Mammary microvascular endothelial cell (primary cell): ENCODE results near the genes LITAFD, USP7 and NUBP1.

GRCh38 chr16:8882134-8882605 lies at the start of gene LITAFD:
Gene LITAFD, plus strand, starts transcription at chr16:8882351.
- RAMPAGE, long total RNA = no peak

DNA sequence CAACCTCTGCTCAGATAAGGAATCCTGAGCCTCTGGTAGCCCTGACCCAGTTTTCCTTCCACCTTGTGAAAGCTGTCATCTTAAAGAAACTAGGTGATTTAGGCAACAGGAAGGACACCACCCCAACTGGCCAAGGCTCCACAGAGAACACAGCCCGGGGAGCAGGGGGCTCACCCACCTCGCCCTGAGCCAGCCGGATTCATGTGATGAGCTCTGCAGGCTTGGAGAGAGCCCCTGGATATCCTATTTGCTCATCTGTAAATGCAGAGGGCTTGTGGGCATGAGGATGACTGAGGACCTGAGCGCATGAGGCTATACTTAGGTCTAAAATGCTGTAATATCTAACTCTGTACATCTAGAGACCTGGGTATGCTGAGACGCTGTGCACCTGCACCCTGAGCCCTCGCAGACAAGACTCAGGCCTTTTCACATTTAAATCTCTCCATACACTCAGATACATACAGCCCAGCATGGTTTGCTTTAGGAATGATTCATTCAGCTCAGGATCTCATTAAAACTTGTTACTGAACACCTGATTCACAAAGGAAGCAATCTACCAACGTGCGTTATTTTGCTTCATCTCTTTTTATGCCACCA lies 12.3 kb downstream of the USP7 start:
- RAMPAGE, long total RNA = no peak

- RAMPAGE, long total RNA = no peak
These were observed at the start of gene USP7 for GRCh38 chr16:8963099-8964175. Gene USP7, minus strand, starts transcription at chr16:8963906.

- RAMPAGE, long total RNA = no peak
These were observed 17.0 kb downstream of the HAPSTR1 start for GRCh38 chr16:9108184-9109171.

DNA sequence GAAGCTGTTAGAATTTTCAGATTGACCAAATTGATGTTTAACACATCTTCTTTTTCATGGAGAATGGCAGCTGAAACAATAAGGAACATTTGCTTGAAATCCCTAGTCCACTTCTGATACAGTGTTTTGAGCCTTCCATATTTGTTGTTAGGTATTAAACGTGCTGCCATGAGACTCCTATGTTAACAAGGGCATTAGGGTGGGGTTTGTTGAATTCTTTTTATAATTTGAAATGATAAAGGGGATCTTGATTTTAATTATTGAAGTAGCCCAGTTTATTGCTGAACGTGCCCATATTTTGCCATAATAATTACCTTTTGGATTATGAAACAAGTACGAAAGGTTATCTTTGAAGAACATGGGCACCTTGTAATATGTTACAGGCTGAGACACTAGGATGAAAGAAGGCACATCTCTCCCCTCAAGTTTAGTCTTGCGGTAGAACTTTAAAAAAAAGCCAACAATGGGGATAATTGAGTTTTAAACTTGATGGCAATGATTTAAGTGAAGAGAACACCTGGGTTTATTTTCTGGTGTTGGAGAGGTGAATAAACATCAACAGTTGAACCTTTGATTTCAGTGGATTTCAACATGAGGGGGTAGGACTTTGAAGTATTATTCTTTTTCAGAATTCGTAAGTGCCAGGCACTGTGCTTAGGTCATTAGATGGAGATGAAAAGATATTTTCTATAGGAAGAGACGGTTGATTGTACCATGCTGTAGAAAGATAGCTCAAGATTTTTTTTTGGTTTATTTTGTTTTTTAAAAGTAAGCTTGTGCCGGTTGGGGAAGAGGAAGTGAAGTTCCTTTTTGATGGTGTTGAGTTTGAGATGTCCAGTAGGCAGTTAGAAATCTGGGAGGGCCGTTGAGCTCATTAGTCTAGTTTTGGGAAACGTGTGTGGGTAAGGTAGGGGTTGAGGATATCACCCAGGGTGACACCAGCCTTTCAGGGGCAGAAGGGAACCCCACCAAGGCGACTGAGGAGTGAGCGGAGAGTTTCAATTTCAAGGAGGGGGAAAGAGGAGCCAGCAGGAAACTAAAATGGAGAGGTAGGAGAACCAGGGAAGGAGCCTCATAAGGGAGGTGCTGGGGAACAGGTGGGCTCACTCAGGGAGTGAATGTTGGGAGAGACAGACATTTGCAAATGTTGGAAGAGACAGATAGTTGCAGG lies 22.3 kb downstream of the HAPSTR1 start:
- RAMPAGE, long total RNA = no peak

- RAMPAGE, long total RNA = no peak
These were observed 335.9 kb downstream of the GRIN2A start for GRCh38 chr16:9846264-9846885.

- RAMPAGE, long total RNA = no peak
These were observed 1.6 kb downstream of the GRIN2A start for GRCh38 chr16:10180539-10181136.

GRCh38 chr16:10296868-10297281 lies 89.0 kb upstream of the ATF7IP2 start:
- RAMPAGE, long total RNA = no peak

- RAMPAGE, long total RNA = no peak
These were observed 3.9 kb downstream of the EMP2 start for GRCh38 chr16:10576420-10577062.

- RAMPAGE, long total RNA = no peak
These were observed 680 bp downstream of the EMP2 start for GRCh38 chr16:10579395-10580440.

- RAMPAGE, long total RNA = no peak
These were observed 21.0 kb upstream of the EMP2 start for GRCh38 chr16:10601029-10602120.

- RAMPAGE, long total RNA = start-site peak on the plus strand at chr16:10743840-10743849, 95 and 23 reads in 2 replicates
These were observed at the start of gene NUBP1 for GRCh38 chr16:10743484-10744446. Gene NUBP1, plus strand, starts transcription at chr16:10743842.

DNA sequence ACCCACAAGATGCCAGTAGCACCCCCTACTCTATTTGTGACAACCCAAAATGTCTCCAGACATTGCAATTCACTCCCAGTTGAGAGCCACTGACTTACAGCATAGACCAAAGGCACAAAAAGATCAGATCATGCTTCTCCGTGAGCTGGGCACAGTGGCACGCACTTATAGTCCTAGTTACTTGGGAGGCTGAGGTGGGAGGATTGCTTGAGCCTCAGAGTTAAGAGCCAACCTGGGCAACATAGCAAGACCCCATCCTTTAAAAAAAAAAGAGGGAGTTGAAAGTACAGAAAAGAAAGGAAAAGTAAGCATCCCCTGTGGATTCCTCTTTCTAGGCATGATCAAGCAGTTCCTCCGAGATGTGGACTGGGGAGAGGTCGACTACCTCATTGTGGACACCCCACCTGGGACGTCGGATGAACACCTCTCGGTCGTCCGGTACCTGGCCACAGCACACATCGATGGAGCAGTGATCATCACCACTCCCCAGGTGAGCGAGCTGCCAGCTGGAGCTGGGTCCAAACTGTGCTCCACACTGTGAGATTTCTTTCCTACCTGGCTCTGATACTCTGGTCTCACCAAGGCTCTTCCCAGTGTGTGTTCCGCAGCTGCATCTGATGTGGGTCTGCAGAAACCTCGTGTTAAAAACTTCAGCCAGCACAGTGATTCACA lies 14.0 kb downstream of the NUBP1 start:
- RAMPAGE, long total RNA = no peak

GRCh38 chr16:10866135-10866766 lies 10.8 kb upstream of the CIITA start:
- RAMPAGE, long total RNA = no peak

DNA sequence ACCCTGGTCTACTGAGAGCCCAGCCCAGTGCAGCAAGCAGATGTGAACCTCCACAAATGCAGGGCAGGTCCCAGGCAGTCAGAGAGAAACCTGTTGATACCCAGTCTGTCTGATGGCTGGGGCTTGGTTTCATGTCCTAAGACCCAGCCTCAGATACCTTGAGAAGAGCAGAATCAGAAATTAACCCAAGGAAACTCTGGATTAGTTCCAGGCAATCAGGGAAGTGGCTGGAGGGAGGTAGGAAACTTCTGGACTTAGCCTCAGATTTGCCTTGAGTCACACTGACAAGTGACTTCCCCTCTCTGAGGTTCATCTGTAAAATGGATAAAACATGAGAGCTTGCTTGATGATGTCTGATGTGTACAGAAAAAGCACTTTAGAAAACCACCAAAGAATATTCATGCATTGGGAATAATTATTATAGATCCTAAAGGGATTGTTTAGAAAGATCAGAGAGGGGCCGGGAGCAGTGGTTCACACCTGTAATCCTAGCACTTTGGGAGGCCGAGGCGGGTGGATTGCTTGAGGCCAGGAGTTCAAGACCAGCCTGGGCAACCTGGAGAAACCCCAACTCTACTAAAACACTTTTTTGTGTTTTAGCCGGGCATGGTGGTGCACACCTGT lies 3.6 kb downstream of the CIITA start:
- RAMPAGE, long total RNA = no peak

DNA sequence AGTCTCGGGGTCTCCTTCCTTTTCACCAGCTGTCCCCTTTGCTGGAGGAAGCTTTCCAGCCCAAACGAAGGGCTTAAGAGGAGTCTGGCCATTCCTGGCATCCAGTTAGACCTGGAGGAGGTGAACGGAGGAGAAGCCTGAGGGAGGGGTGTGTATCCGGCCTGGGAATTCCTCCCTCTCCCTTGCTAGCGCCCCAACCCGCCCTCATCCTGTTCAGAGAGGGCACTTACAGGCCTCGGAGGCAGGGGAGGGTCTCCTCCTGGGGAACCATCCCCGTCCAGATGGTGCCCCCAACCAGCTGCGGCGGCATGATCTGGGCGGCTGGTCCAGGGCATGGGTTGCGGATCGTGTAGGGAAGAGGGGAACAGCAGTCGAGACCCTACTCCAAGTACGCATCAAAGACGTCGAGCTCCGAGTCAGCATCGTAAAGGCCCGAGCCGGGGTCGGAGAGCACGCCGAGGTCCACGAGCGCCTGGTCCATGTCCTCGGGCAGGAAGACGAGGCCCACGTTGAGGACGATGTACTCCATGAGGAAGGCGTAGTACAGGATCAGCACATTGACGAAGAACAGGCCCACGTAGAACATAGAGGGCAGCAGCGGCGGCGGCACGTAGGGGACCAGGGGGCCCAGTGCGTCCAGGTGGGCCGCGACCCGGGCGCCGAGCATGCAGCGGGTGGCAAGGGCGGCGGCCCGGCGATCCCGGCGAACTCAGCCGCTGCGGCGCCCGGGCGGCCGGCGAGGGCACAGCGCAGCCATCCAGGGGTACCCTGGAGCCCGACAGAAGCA lies 736 bp downstream of the DEXI start:
- RAMPAGE, long total RNA = no peak

DNA sequence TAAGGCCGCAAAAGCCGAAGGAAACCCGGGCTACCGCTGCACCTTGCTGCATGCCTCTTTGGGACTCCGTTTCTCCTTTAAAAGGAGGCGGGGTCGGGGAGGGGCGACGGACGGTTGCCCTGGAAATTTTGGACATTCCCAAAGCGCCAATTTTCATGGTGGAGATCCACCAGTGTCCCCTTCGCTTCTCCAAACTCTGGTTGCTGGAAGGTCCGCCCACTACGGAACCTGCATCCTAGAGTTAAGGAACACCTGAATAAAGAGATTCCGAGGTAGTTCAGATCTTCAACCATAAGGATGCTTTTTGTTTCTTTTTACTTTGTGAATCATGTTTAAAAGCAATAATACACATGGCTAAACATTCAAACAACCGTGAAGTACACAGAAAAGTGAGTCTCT lies 458 bp upstream of the DEXI start:
- RAMPAGE, long total RNA = no peak

- RAMPAGE, long total RNA = no peak
These were observed 5.0 kb downstream of the CLEC16A start for GRCh38 chr16:10949225-10949830.

DNA sequence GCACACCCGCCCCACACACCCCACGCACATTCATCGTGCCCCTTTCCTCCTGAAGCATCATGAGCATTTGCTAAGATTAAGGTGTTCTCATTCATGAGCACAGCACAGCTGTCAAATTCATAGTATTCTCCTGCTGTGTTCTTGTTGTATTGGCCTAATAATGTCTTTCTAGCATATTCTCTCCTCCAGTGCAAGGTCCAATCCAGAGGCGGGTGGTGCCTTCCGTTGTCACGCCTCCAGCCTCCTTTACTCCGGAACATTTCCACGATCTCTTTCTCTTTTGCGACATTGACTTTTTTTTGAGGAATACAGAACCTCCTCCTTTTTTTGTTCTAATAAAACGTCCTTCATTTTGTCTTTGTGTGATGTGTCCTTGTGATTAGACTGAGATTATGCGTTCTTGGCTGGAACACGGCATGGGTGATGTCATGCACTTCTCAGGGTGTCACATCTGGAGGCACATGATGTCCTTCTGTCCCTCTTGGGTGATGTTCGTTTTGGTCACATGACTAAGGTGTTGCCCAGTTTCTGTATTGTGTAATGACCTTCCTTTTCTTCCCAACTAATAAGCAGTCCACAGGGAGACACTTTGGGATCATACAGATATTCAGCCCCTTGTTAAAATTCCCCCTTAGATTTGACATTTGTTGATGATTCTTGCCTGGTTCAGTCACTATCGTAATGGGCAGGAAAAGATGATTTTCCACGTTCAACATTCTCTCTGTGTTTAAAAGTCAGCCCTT lies 66.4 kb downstream of the CLEC16A start:
- RAMPAGE, long total RNA = no peak

GRCh38 chr16:11067689-11068362 lies 123.5 kb downstream of the CLEC16A start:
- RAMPAGE, long total RNA = no peak